Choroid plexus epithelial cell (primary cell): ENCODE results near the gene LNPEP.

DNA sequence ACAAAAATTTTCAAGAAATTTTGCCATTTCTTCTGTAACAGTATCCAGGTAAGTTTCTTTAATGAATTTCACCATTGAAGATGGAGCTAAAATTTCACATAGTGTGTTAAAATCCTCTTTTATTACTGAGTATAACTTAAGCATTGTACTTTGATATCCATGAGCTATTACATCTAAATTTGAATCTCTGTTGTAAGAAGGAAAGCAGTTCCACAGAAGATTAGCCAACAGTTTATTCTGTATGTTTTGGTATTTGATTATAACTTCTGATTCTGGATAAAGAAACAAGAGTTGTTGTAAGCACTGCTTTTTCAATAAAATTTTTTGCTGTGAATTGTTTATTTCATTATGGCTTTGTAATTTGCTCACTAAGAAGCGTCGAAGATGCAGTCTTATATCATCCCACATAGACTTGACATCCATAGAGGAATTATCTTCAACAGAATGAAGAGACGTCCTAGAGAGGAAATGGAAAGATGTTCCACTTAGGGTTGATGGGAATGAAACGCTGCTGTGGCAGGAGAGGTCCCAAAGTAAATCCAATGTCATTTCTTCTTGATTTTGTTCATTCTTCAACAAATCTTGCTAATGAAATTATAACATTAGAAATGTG lies 98.0 kb downstream of the KIAA0825 start:
- RRBS: no CpG with 5 or more reads among the region's 4 CpGs

DNA sequence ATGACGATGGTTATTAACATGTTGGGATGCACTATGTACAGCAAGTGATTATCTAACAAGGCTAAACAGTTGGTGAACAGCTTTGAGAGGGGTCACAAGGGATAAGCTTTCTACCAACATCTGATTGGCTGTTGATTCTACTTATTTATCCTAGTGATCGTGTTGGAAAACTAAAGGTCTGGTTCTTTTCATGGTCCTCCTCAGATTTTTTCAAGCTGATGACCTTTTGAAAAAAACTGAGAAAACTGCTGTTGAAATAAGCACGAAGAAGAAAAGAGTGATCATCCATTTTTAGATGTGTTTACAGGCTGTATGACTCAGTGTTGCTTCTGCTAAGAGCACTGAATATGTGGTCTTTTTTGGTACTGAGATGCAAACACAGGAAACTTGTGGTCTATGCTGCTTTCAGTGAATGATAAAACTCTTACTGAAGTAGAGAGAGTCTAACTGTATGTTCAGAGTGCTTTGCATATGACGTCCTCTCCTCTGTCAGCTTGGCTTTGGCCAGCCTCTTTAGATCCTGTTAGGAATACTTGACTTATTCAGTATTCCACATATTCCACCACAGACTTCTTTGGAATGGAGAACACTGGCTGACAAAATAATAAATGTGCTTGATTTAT lies 174.8 kb downstream of the SLF1 start:
- RRBS: no CpG with 5 or more reads among the region's 4 CpGs

- RRBS: no CpG with 5 or more reads among the region's 7 CpGs
These were observed 294.2 kb downstream of the SLF1 start for GRCh38 chr5:94912617-94913041.

GRCh38 chr5:95081997-95082640 lies 202.8 kb downstream of the MCTP1 start:
- RRBS: no CpG with 5 or more reads among the region's 3 CpGs

DNA sequence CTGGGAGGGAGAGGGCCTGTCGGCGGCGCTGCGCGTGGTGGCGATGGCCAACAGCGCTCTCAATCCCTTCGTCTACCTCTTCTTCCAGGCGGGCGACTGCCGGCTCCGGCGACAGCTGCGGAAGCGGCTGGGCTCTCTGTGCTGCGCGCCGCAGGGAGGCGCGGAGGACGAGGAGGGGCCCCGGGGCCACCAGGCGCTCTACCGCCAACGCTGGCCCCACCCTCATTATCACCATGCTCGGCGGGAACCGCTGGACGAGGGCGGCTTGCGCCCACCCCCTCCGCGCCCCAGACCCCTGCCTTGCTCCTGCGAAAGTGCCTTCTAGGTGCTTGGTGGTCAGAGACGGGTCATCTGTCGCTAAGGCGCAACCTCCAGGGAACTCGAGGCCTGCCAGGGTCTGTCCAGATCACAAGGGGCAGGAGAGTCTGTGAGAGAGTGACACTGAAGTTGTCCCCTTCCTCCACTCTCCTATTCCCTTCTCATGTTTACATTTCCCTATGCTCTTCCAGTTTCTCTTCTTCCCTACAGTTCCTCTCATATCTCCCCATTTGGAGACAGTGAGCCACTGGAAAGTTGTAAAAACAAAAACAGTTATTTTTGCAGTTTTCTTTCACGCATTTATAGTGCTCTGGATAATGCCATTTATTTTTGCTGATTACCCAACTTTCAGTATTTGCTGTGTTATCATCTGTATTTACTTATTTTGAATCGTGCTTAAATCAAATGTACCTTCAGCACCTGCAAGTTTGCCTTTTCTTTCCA lies 1.6 kb downstream of the GPR150 start:
- RRBS: 3% methylated on average over 9 of the region's 40 CpGs

DNA sequence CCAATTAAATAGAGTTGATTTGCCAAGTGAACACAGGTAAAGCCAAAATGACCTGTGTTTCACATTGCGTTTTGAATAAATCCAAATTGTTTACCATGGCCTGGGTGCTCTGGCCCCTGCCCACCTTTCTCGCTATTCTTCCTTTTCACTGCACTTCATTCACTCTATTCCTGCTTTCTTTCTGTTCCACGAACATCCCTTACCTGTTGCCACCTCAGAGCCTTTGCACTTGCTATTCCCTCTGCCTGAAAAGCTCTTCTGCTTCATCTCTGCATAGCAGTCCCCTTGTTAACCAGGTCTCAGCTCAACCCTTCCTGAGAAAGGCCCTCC lies 6.8 kb downstream of the GLRX start:
- RRBS: no CpG with 5 or more reads among the region's 3 CpGs

DNA sequence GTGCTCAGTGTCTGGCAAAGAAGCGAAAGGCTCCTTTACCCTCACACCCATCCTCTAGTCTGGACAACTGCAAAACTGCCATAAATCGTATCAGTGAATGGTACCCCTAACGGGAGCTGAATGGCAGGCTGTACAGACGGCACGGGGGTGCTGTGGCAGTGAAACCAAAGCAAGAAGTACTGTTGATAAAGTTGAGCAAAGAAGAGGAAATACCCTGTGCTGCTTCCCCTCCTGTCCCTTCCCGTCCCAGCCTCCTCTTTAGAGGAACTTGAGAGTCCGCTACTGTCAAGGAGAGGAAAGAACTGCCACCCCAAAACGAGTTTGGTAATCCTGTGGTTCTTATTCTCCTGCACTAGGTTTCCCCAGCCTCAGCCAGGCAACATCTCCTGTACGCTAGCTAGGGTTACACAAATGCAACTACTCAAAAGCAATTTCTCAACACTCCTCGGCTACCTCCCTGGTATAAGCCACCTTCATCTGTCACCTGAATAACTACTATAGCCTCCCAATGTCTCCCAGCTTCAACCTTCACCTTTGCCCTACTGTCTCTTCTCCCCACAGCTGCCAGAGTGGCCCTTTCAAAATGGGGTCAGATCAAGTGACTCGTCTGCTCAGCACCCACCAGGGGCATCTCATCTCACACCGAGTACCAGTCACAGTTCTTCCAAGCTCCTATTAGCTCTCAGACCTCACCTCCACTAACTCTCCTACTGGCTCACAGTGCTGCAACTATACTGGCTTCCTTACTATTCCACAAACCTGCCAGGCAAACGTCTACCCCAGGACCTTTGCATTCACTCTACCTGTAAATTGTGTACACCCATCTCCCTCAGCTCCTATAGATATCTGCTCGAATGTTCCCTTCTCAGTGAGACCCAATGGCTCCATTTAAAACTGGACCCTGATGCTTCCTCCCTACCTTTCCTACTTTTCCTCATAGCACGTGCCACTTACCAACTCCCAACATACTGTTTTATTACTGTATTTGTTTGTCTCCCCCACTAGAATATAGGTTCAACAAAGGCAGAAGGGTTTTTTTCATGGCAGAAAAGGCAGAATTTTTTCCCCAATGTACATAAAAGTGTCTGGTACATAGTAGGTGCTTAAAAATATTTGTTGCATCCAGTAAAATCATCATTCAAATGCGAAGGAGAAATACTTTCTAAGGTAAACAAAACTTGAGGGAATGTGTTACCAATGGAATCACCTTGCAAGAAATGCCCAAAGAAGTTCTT lies 4.0 kb downstream of the GLRX start:
- RRBS: no CpG with 5 or more reads among the region's 16 CpGs

DNA sequence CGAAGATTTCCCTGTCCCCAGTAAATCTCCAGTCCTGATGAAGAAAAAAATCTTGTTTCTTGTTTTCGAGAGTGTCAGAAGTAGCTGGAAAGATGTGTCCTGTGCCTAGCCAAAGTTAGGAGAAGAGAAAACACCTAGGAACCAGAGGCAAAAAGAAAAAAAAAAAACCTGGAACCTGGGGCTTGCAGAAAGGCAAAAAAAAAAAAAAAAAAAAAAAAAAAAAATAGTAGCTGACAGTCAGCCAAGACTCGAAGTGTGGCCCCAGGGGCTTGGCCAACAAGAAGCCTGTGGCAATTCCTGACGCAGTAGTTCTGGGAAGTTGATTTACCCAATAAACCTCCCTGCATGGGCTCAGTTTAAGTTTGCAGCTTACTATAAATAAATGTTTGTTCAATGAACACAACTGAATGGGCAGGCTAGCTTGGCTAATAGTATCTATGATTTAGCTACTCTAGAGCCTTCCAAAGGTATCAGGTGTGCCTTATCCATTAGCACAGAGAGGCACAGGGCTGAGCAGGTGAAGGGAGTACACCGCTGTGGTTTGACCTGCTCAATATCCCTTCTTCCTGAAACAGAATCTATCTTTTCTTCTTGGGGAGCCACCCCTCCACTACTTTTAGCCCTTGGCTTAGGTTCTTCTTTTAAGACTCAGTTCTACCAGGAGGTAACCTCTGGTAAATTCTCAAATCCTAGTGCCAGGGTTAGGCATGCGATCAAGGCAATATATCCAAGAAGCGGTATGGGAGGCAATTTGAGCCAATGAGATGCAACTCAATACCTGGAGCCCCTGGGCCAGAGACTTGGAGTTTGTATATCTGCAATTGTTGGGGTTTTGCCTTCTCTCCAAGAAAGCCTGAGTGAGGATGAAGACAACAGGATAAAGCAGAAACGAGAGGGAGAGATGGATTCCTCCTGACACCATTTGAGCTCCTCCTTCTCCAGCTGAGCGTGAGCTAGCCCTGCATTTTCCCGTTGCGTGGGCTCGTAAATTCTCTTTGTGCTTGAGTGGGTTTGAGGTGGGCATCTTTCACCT lies 21.4 kb upstream of the GLRX start:
- RRBS: no CpG with 5 or more reads among the region's 12 CpGs

- RRBS: no CpG with 5 or more reads among the region's 7 CpGs
These were observed 66.3 kb downstream of the ELL2 start for GRCh38 chr5:95895259-95895914.

DNA sequence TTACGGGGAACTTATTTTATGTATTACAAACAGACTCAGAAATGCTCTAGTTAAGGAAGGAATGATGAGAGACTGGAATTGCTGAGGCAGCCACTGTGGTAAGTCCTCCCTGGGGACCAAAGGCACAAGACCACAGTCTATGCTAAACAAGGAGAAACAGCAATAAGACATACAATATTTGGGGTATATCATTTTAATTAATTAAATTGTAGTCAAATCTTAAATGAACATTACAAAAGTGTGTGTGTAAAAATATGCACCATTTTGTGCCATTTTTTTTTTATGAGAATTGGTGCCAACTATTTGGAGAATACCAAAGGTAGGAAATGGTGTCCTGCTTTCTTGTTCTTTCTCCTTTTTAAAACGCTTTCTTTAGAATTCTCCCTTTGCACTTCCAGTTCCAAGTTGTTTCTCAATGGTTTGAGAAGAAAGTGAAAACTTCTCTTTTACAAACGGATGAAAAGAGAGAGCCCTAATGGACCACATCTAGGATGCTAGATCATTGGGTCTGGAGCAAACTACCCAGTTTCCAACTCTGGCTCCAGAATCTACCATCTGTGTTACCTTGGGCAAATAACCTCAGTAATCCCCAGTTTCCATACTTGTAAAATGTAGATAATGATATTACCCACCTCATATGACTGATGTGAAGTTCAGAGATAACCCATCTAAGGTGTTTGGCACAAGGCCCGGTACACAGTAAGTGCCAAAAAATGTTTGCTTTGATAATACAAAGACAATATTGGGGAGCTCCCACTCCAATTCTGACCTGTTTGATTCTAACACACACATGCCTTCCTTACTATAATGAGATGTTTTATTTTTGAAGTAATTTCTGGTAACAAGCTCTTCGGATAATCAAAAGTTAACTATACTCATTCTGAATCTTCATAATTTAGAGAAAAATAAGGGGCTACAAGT lies 30.8 kb downstream of the ELL2 start:
- RRBS: no CpG with 5 or more reads among the region's 5 CpGs

DNA sequence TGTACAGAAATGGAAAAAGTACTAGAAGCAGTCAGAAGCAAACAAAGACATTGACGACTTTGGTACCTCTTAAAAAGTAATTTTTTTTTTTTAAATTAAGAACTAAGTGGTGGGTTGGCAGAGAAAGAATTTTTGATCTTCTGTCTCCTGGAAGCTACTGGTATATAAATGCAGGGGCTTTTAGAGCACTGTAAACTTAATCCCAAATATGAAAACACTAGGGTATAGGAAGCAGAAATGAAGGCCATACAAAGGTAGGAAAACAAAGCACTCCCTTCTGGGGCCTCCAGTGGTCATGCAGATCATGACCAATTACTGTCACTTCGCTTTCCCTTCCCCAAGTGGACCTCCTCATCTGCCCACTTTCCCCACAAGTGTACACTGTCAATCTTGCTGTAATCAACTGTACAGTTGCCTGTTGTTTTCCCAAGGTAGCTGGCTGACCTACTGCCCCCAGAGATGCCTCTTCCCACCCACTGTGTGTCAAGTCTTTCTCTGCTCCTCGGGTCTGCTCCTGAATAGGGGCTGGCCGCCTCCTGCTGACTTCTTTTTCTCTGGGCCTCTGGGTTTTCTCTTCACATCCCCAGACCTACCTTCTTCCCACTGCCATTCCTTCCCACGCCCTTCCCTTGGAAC lies 2.7 kb downstream of the ELL2 start:
- RRBS: no CpG with 5 or more reads among the region's 5 CpGs

- RRBS: no CpG with 5 or more reads among the region's 4 CpGs
These were observed 26.4 kb upstream of the ELL2 start for GRCh38 chr5:95988067-95988512.

DNA sequence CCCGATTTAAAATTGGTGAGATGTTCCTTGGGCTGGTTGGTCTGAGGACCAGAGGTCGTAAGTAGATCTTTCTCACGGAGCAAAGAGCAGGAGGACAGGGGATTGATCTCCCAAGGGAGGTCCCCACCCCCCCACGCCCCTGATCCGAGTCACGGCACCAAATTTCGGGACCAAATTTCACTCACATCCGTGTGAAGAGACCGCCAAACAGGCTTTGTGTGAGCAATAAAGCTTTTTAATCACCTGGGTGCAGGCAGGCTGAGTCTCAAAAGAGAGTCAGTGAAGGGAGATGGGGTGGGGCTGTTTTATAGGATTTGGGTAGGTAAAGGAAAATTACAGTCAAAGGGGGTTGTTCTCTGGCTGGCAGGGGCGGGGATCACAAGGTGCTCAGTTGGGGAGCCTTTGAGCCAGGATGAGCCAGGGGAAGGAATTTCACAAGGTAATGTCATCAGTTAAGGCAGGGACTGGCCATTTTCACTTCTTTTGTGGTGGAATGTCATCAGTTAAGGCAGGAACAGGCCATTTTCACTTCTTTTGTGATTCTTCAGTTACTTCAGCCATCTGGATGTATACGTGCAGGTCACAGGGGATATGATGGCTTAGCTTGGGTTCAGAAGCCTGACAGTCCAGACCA lies 210.3 kb upstream of the ELL2 start:
- RRBS: no CpG with 5 or more reads among the region's 11 CpGs

DNA sequence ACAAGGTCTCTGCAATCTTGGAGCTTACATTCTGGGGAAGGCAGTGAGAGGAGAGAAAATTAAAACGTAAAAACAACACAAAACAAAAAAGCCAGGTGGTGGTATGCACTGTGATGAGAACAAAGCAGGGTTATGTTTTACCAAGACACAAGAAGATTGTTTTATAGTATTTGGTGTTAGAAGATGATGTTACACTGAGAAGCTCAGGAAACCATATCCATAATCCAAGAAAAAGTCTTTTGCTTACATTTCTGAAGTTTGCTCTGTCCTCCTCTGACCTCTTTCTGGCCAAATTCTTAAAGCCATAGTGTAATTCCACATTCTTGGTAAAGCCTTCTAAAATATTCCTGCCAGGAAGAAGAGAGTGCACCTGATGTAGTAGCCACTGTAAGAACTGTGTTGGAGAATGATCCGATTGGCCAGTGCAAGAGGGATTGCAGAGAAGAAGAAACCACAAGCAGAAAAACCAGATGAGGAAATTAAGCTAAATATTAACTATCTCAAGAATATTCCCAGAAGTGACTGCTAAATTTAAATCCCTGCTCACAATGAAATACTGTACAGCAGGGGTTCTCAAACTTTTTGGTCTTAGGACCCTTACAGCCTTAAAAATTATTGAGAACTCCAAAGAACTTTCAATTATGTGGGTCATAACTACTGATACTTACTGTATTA lies 218.3 kb downstream of the PCSK1 start:
- RRBS: no CpG with 5 or more reads among the region's 2 CpGs

GRCh38 chr5:96292600-96293467 lies 140.2 kb downstream of the PCSK1 start:
- RRBS: no CpG with 5 or more reads among the region's 13 CpGs

- RRBS: no CpG with 5 or more reads among the region's 6 CpGs
These were observed 77.5 kb upstream of the CAST start for GRCh38 chr5:96584576-96585082.

- RRBS: 2% methylated on average over 21 of the region's 63 CpGs
These were observed 802 bp downstream of the CAST start for GRCh38 chr5:96662748-96663608.

DNA sequence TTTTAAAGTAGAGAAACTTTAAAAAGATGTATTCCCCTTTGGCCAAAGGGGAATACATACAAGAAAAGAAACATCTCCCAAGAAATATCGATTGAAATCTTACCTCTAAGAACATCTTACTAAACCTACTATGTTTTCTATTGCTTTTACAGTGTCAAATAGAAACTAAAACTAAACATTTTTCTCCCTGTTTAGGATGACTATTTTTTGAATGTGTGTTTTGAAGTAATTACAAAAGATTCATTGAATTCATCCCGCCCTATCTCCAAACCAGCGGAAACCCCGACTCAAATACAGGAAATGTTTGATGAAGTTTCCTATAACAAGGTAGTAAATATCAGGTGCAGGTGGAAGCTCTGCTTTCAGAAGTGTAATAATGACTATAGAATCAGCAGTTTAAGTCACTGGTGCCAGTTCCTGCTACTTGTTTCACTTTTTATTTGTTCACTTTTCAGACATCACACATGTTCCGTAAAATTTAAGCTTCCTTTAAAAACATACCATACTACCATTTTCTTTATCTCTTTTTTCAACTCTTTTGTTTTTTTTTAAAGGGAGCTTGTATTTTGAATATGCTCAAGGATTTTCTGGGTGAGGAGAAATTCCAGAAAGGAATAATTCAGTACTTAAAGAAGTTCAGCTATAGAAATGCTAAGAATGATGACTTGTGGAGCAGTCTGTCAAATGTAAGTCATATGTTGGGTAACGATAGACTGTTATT lies 20.0 kb downstream of the ERAP2 start:
- RRBS: no CpG with 5 or more reads among the region's 6 CpGs

- RRBS: no CpG with 5 or more reads among the region's 4 CpGs
These were observed 14.3 kb upstream of the LNPEP start for GRCh38 chr5:96921456-96922021.

DNA sequence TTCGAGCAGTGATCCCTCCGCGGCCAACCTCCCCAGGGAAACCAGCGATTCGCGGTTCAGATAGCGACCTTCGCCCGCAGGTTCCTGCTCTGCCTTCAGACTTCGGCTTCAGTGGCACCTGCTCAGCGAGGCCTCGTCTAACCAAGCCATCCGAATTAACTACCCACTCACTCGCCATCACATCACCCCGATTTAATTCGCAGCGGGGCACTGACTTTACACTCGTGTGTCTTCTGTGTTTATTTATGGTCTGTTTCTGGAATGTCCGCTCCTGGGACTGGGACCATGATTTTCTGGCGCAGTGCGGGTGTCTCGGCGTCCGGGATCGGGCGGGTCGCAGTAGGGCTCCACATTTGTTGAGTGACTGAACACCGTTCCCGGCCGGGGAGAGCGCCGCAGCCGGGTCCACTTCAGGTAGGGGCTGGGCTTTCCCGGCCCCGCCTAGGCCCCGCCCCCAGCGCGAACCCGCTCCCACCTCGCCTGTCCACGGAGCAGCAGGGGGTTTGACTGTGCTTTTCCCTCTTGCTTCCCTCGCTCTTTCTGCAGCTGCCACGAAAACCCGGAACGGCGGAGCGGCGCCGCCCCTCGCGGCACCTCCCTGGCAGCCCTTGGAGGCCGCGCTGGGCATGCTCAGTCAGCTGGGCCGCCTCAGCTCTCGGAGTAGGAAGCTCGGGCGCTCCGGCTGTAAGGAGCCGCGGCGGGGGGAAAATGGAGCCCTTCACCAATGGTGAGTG lies at the start of gene LNPEP:
LNPEP (plus strand) TSS at position 633 of the 734 bp plus-strand sequence.
- RRBS: 2% methylated on average over 10 of the region's 61 CpGs